Jejunum (tissue), 1 donor: Measurements from ENCODE around the gene SESTD1.

DNA sequence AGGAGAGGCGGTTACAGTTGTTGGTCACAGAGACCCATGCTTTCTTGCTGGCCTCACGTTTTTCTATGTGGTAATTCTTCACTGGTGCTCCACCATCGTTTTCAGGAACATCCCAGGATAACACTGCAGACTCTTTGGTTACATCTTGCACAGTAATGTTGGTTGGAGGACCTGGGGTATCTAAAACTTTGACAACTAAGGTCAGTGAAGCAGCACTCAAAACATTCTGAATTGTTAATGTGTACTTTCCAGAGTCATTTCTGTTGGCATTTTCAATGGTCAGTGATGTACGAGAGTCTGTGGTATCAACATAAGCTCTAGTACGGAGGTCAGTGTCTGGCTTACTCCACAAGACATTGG is 79.1 kb downstream of the PLEKHA3 start:
- PRO-cap = no peak

GRCh38 chr2:178572231-178572709 is 92.0 kb downstream of the PLEKHA3 start:
- PRO-cap = no peak

GRCh38 chr2:178665055-178665557 is 142.1 kb downstream of the TTN start:
- PRO-cap = no peak

DNA sequence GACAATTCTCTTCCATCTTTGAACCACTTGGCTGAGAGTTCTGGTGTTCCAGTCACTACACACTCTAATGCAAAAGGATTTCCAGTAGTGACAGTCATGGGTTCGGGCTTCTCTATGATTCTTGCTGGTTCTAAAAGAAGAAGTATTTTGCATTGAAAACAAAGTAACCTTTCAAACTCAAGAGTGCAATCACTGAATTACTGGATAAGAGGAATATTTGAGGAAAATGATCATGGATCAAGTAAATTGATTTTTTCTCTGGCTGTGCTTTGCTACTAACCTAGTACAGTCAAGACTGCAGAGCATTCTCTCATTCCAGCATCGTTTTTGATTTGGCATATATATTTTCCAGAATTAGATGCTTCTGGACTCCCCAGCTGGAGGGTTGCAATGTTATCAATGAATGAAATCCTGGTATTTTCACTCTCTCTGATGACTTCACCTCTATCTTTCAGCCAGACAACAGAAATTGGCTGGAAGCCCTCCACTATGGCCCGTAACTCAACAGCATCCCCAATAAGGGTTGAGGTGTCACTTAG is 87.5 kb downstream of the TTN start:
- PRO-cap = no peak

- PRO-cap = no peak
These were observed 79.7 kb downstream of the TTN start for GRCh38 chr2:178727579-178727944.

- PRO-cap = no peak
These were observed 12.8 kb upstream of the TTN start for GRCh38 chr2:178819977-178820490.

- PRO-cap = no peak
These were observed 67.5 kb upstream of the TTN start for GRCh38 chr2:178874487-178875342.

- PRO-cap = no peak
These were observed 18.2 kb downstream of the CCDC141 start for GRCh38 chr2:179031498-179032427.

DNA sequence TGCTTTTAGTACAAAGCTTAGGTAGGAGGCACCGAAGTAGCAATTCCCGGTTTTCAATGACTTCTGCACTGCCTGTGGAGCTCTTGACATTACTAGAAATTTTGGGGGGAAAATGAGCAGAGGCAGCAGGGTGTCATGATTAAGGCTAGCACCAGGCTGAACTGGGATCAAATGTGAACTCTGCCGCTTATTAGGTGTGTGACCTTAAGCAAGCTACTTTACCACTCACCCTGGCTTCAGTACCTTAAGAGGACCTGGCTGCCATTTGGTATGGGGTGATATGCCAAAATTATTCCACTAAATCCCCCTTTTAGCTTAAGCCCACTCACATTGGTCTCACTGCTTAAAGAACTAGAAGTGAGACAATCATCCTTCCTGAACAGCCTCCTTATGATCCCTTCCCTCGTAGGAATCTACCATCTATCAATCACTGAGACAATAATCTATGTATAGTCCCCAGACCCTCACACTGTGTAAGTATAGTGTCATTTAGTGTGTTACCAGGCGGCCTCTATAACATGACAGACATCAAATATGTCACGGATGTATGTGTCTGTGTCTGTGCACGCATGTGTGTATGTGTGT is 36.9 kb downstream of the SESTD1 start:
- PRO-cap = no peak

DNA sequence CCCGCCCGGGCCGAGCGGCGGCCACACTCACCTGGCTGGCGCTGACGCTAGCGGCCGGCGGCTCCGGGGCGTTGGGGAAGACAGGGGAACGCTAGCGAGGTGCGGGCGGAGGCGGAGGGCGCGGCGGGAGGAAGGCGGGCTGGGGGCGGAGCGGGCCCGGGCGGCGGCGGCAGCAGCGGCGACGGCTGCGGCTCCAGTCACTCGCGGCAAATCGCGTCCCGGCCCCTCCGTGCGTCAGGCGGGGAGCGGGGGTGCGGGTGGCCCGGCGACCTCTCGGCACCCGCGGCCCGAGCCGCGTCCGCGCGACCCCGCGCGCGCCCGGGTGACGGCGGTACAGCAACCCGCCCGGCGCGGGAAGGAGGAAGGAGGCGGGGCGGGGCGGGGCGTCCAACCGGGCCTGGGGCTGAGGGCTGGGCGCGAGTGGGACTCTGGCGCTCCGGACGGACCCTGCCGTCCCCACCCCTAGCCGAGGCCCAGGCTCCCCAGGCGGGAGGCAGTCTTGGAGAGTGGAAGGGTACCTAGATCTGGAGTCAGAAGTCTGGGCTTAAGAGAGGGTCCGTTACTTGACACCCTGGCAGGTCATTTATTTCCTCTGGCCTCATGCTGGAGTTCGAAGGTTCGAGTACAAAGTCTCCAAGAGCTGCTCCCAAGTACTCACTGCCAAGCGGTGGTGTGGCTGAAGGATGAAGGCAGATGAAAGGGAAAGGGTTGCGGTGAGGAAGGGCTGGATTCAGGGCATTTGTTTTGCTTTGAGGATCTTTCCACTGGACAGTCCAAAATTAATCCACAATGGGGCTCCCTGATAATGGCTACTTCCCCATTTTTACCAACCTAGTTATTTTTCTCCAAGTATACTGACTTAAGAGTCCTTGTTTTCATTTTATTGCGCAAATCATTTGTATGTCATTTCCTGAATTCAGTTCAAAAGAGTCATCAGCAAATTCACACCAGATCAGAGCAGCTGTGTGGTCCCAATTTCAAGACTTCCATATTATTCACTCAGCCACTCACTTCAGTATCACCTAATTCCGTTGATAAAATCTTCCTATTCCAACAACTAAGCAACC is at the start of gene SESTD1:
TSS of gene SESTD1 (minus strand) at position 365 of the 1,067 bp plus-strand sequence.
- PRO-cap = bidirectional peak, plus-strand start at position 390 of the sequence, minus-strand start at position 300 of the sequence

DNA sequence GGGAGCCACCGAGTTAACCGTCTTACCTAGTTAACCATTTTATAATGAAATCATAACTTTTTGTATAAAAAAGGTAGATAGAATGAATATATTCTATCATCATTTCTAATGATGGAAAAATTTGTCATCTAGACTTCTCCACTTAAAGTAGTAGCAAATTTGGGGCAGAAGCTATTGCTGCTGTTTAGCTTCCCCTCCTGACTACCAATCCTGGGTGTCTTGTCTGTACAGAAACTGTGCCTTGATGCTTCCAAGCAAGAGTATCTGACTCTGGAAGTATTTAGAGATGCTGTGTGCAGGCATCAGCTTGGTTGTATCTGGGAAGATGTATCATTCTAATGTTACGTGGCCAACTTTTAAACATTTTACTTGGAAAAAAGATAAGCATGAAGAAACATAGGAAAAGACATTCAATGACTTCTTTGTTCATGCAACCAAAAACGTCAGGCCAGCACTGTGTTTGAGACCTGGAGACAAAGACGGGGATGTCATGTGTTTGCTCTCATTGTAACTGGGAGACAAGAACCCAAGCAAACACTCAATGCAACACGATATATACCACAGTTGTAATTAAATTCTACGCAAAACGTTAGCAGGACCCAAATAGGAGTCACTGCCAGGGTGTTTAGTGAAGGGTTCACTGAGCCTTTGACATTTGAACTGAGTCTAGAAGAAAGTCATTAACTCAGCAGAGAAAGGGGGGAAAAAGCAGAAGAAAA is 8.8 kb upstream of the SESTD1 start:
- PRO-cap = no peak

GRCh38 chr2:179558154-179558653 is 293.6 kb upstream of the SESTD1 start:
- PRO-cap = no peak

GRCh38 chr2:180033748-180034744 is 26.9 kb upstream of the CWC22 start:
- PRO-cap = no peak

DNA sequence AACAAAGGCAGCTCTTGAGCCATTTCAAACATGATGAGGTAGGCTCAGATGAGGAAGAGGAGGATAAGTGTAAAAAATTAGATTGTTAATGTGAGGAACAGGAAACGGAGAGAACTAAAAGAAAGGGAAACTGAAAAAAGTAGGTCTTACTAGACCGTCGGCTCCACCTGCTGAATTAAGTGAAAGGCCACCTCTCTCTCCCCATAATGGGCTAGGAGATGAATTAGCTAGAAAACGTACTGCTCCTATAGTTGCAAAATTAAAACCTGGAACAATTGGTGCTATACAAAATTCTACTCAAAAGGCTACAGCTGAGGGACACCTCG is 50.2 kb upstream of the CWC22 start:
- PRO-cap = no peak

DNA sequence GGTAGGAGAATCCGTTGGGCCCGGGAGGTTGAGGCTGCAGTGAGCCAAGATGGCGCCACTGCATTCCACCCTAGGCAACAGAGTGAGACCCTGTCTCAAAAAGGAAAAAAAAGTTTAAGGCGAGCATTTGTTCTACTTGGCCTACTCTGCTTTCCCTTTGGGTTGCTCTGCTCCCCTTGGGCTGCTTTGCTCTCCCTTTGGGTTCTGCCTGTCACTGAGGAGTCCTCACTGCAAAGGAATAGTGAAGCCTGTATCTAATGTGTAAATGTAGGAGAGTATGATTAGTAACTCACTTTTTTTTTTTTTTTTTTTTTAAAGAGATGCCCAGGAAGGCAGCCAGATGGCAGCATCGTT is 118.2 kb upstream of the CWC22 start:
- PRO-cap = no peak

DNA sequence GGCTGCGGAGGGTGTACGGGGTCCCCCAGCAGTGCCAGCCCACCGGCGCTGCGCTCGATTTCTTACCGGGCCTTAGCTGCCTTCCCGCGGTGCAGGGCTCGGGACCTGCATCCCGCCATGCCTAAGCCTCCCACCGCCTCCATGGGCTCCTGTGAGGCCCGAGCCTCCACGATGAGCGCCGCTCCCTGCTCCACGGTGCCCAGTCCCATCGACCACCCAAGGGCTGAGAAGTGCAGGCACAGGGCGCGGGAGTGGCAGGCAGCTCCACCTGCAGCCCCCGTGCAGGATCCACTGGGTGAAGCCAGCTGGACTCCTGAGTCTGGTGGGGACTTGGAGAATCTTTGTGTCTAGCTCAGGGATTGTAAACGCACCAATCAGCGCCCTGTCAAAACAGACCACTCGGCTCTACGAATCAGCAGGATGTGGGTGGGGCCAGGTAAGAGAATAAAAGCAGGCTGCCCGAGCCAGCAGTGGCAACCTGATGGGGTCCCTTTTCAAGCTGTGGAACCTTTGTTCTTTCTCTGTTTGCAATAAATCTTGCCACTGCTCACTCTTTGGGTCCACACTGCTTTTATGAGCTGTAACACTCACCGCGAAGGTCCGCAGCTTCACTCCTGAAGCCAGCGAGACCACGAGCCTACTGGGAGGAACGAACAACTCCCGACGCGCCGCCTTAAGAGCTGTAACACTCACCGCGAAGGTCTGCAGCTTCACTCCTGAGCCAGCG is 288.7 kb upstream of the UBE2E3 start:
- PRO-cap = no peak

DNA sequence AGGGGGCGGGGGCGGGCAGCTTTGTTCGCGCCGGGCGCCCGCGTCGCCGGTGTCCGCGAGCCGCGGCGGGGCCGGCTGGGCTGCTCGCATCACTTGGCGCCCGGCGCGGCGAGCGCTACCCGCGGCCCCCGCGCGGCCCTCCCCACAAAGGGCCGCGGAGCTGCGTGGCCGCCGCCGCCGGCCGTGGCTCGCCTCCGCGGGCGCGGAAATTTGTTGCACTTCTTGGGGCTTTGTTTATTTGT is 551 bp downstream of the UBE2E3 start:
- PRO-cap = no peak

DNA sequence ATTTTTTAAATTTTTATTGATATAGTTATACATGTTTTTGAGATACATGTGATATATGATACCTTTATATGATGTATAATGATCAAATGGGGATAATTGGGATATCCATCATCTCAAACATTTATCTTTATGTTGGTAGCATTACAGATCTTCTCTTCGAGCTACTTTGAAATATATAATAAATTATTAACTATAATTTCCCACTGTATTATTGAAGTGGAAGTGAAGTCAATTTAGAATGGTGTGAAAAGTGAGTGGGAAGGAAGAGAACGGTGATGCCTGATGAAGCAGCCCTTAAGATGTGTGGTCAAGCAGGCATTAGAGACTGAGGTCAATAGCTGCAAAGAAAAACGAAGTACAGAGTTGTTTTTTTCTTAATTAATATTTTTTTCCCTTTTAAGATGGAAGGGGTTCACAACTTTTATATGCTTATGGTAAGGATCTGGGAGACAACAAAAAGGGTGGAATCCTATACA is 34.3 kb downstream of the UBE2E3 start:
- PRO-cap = no peak

- PRO-cap = no peak
These were observed 149.7 kb upstream of the ITGA4 start for GRCh38 chr2:181307450-181307962.

- PRO-cap = no peak
These were observed 100.0 kb upstream of the NEUROD1 start for GRCh38 chr2:181779969-181781113.